Caco-2 (cell line): ENCODE data around the genes ADGRF5, CRISP1 and TRAM2.

DNA sequence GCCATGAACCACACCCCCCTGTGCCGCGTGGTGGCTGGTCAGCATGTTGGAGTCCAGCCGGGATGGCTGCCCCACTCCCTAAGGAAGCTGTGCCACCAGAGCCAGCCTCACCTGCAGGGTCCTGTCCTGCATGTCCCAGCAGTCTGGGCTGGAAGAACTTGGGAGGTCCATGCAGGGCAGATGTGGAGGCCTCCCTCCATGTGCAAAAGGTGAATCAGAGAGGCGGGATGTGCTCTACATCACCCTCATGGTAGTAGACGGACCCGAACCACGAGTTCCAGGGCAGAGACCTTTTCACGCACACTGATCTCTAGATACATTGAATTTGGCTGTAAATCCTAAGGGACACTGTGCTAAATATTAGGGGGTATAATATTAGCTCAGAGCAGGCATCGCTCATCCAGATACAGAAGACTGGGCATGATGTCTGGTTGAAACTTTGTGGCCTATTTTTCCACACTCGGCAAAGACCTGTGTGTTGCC is 167.6 kb downstream of the CDC5L start:
- PRO-cap: no peak
- RRBS: no CpG with 5 or more reads among the region's 10 CpGs

DNA sequence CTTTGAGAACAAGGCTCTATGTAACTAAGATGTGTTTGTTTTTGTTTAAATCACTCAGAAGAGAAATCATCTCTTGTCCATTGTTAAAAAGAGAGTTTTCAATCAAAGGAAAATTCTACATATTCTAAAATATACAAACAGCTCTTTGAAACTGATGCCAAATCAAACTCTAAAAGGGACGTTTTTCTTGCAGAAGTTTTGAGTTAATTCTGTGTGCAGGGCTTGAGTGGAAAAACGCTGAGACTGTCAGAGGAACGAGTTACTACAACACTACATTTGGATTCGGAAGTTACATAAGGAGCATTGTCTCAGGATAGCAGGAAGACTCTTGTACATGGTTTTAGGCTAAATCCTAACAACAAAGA is 155.6 kb upstream of the SUPT3H start:
- PRO-cap: no peak
- RRBS: no CpG with 5 or more reads among the region's 4 CpGs

GRCh38 chr6:45548271-45549126 is 170.8 kb upstream of the SUPT3H start:
- PRO-cap: no peak
- RRBS: no CpG with 5 or more reads among the region's 4 CpGs

DNA sequence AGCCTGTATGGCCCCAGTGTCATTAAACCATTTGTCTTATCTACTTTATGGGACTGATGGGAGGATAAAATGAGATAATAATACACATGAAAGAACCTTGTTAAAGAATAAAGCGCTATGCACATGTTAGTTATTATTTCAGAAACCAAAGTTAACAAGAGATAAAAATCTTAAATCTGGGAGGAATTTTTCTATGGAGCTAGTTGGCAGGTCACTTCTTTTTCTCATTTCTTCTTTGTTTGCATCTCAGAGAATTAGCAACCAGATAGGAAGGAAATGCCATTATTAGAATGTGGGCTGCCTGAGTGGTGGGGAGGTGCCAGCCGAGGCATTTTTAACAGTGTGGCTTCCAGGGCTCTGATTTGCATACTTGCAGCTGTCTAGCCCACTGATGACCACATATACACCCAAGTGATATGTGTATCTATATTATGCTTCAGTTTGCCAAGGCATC is 206.8 kb downstream of the CLIC5 start:
- PRO-cap: no peak
- RRBS: no CpG with 5 or more reads among the region's 2 CpGs

GRCh38 chr6:46014349-46014972 is 1.2 kb downstream of the CLIC5 start:
- PRO-cap: bidirectional peak, plus-strand start at chr6:46014616, minus-strand start at chr6:46014462
- RRBS: no CpG with 5 or more reads among the region's 18 CpGs

GRCh38 chr6:46393417-46394223 is 97.6 kb downstream of the RCAN2 start:
- PRO-cap: no peak
- RRBS: 23% methylated on average over 1 of the region's 6 CpGs

GRCh38 chr6:46903241-46903691 is 18.5 kb downstream of the ADGRF5 start:
- PRO-cap: no peak
- RRBS: no CpG with 5 or more reads among the region's 5 CpGs

DNA sequence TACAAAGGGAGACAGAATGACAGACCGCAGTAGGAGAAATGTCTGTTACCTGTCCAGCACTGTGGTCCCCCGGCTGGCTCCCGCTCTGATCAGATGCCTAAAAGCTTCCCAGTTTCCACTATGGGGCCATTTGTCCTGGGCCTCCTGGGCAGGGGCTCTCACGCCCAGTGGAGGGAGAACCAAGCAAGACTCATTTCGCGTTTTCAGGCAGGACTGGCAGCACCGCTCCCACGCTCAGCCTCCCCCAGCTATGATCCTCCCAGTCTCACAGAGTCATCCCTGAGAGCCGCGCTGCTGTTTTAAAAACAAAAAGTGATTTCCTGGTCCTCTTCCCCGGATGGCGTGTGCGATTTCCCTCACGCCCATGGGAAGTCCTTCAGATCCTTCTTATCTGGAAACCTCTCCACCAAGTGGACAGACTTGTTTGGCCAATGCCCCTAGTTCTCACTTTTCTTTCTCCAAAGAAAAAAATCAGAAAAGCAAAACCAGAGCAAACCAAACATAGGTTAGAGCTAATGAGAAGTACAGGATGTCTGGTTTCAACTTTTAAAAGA is at the start of gene ADGRF5:
ADGRF5 (minus strand) TSS at position 275 of the 554 bp plus-strand sequence.
- PRO-cap: no peak
- RRBS: no CpG with 5 or more reads among the region's 14 CpGs

DNA sequence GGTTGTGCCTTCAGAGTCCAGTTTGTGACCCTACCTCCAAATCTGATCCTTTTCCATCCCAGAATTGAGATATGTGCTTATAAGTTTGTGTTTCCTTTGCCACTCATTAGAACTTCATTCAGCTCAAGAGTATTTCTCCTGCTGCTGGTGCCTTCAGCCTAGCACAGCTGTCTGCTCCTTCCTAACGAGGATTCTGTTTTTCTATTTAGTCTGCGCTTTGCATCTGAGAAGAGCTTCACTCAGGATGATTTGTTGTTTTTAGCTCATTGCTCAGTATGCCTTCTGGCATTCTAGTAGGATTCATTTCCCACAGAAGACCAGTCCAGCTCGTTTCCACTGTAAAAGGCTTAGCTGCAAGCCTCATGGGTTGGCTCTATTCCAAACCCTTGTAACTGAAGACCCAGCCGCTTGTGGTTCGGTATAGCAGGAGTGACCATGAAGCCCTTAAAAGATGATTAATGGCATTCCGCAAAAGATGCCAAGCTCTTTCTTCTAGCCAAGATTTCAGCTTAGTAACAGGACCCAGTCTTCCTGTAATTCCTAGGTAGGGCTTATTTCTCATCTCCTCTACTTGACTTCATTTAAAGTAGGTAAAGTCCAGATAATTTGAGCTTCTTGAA is 7.3 kb downstream of the ADGRF1 start:
- PRO-cap: no peak
- RRBS: no CpG with 5 or more reads among the region's 6 CpGs

- PRO-cap: no peak
- RRBS: no CpG with 5 or more reads among the region's 3 CpGs
These were observed 104.5 kb upstream of the ADGRF1 start for GRCh38 chr6:47146352-47147237.

DNA sequence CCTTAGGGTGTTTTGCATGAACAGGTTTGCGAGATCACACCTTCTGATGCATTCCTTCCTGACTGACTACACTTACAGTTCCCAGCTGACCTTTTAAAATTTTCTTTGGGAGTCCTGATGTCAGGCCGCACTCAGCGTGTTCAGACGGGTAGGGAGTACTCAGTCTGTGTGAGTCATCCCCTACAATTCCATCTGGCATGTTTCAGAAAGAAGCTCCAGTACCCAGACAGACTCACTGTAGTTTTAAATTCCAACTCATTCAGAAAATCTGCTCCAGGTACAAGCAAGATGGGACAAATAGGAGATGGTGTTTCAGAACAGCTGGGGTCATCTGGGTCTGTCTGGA is 1.8 kb downstream of the ADGRF4 start:
- PRO-cap: no peak
- RRBS: no CpG with 5 or more reads among the region's 4 CpGs

DNA sequence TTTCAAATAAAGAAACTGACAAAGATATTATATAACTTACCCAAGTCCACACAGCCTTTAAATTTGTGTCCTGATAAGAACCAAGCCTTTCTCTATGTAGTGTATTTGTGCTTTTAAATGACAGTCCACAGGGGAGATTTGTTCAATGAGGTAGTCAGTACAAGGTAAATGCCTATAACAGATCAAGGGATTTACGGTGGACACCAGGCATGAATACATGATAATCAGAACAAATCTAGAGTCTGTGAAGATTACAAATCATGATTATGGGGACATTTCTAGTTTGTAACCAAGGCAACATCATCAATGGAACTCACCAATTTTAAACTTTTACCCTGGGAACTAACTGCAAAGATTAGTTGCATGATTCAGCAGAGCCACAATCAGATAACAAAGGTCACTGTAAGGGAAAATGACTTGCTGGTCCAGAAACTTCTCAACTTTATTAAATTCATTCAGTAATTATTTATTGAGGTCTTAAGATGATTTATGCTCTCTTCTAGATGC is at the start of gene CRISP1:
CRISP1 (minus strand) TSS at position 147 of the 507 bp plus-strand sequence.
- PRO-cap: no peak
- RRBS: no CpG with 5 or more reads among the region's 1 CpG

GRCh38 chr6:50821315-50822109 is 2.8 kb downstream of the TFAP2B start:
- PRO-cap: no peak
- RRBS: 22% methylated on average over 3 of the region's 21 CpGs

DNA sequence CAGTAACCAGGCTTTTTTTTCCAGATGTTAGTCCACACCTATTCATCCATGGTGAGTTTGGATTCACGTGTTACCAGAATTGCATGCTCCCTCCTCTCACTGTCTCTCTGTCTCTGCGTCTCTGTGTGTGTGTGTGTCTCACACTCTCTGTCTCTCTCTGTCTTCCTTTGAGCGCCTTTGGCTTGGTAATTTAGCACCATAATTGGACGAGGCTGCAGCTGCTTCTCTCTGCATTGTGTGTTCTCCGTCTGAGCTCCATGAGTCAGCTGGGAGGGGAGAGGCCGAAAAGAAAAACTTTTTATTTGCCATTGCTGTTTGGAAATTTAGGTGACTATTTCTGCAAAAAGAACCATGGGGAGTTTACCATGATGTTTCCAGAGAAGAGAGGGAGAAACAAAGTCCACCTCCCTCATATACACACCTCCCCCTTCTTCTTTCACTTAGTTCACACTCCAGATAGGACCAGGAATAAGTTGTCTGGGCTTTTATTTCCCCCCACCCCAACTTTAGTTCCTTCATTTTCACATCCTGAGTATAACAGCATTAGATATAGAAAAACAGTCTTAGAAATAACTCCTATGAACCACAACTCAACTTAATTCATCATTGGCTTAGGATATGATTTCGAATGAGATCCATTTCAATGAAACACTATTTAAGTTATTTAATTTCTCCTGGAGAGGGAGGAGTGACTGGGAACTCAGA is 3.6 kb downstream of the TFAP2B start:
- PRO-cap: no peak
- RRBS: no CpG with 5 or more reads among the region's 7 CpGs

- PRO-cap: no peak
- RRBS: no CpG with 5 or more reads among the region's 2 CpGs
These were observed 23.7 kb downstream of the TFAP2B start for GRCh38 chr6:50842386-50842705.

- PRO-cap: no peak
- RRBS: no CpG with 5 or more reads among the region's 1 CpG
These were observed 348.8 kb downstream of the PKHD1 start for GRCh38 chr6:51738582-51738973.

DNA sequence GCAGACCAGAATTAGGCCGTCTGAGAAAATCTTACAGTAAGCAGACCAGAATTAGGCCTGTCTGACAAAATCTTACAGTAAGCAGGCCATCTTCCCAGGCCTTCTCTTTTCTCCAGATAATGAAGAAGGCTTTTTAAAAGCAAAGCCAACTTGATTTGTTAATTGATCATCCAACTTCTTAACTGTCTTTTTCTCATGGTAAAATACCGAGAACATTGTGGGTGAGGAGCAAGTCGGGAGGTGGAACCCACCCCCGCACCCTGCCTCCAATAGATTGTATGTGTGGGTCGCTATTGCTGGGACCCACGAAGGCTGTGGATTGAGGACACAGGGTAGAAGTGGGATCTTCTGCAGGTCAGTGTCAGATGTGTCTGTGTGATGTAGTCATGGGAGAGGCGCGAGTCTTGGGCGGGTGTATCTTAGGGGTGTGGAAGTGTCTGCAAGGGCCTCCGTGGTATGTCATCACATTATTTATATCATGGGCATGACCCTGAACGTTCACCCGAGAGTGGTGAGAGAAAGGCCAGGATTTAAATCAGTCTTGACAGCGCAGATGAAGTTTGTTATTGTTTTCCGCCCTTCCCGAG is 597 bp upstream of the PAQR8 start:
- PRO-cap: no peak
- RRBS: no CpG with 5 or more reads among the region's 15 CpGs

- PRO-cap: no peak
- RRBS: no CpG with 5 or more reads among the region's 5 CpGs
These were observed 8.3 kb downstream of the PAQR8 start for GRCh38 chr6:52370183-52370686.

GRCh38 chr6:52576145-52577114 is at the start of gene TRAM2:
TSS of gene TRAM2 (minus strand) at chr6:52577060.
- PRO-cap: unidirectional peak, plus-strand start at chr6:52576834; bidirectional peak, plus-strand start at chr6:52577304, minus-strand start at chr6:52577028
- RRBS: 2% methylated on average over 26 of the region's 71 CpGs

GRCh38 chr6:52666533-52666865 is 4.4 kb upstream of the TMEM14A start:
- PRO-cap: no peak
- RRBS: no CpG with 5 or more reads among the region's 2 CpGs